ENCODE data around the genes SPATA31A1 and ZNG1F.

GRCh38 chr9:37936729-37937352 is 32.9 kb upstream of the SLC25A51 start:
- PRO-cap = no peak

DNA sequence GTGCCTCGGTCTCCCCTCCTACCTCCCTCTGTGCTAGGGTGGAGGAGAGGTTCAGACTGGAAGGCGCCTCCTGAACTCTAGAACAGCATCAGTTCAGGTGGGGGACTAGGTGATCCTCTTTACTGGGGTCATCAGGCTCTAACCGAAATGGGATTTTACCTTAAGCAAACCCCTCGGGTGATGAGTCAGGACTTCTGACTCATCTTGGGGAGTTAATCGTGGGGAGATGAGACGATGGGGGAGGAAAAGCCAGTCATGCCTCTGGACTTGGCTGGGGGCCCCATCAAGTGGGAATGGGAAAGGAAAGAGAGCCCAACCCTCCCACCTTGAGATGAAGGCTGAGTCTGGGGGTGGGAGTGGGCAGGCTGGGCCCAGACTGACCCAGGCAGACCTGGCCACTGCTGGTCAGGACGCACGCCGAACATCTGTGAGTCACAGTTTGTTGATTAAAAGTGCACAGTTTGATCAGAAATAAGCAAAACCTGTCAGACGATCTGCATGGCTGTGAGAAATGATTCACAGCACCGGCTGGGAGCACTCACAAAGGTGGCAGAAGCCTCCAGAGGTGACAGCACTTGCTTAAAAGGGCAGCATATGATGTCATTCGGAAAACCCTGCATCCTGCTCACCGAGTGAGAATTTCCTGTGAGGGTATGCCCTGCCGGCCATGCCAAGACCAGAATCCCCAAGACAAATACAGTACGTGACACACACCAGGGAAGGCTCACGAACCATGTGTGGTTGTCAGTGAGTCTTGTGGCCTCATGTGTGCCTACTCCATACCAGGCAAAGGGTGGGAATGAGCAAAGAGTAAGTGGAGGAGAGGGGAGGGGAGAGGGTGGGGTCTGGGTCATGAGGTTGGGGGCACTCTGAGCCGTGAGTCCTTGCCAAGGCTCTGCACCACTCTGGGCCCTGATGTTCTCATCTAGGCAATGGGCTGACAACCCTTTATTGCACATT is 50.0 kb upstream of the SLC25A51 start:
- PRO-cap = no peak

DNA sequence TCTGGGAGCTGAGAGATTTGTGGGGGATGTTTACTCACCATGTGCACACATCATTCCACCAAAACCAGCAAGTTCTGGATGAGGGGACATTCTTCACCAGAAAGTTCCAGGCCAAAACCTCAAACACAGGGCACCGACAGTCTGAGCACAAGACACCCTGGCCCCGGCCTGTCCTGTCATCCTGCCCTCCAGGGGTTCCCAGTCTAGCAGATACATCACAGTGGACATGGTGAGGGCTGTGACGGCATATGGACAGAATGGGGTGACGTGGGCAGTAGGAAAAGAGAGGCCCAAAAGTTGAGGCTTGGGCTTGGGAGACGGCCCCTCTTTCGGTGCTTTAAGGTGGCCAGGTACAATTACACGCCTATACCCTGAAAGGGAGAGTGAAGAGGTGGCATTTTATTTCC is 64.1 kb downstream of the SHB start:
- PRO-cap = no peak

GRCh38 chr9:38074229-38074769 is 5.3 kb upstream of the SHB start:
- PRO-cap = no peak

DNA sequence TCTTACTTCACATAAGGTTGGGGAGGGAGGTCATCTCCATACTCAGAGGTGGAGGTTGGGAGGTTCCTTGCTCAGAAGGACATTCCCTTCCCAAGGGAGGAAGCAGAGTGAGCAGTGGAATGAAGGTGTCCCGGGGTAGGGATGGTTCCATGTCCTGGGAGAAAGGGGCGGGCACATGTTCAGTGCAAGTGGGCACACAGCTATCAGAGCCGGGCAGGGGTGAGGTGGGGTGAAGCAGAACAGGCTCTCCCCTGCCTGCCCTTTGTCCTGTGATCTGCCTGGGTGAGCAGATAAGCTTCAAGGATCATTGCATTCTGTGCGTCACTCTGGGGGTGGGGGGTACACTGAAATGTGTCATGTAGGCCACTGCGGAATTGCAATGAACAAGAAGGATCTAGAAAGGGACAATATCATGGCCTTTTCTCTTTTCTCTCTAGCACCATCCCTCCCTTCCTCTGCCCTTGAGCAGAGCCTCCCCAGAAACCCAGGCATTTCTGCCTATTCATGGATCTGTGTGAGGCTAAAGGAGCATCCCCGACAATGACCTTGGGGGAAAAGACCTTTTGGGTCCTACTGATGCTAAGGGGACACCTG is 61.7 kb upstream of the SHB start:
- PRO-cap = no peak

GRCh38 chr9:38227686-38228090 is 158.7 kb upstream of the SHB start:
- PRO-cap = no peak

- PRO-cap = no peak
Observed at GRCh38 chr9:38318880-38319547, 73.5 kb upstream of the ALDH1B1 start.

- PRO-cap = no peak
Observed at GRCh38 chr9:38396653-38397712, 4.5 kb downstream of the ALDH1B1 start.

- PRO-cap = bidirectional peak, plus-strand start at chr9:38621044, minus-strand start at chr9:38620993
Observed at GRCh38 chr9:38620870-38621648, 663 bp upstream of the ANKRD18A start.

DNA sequence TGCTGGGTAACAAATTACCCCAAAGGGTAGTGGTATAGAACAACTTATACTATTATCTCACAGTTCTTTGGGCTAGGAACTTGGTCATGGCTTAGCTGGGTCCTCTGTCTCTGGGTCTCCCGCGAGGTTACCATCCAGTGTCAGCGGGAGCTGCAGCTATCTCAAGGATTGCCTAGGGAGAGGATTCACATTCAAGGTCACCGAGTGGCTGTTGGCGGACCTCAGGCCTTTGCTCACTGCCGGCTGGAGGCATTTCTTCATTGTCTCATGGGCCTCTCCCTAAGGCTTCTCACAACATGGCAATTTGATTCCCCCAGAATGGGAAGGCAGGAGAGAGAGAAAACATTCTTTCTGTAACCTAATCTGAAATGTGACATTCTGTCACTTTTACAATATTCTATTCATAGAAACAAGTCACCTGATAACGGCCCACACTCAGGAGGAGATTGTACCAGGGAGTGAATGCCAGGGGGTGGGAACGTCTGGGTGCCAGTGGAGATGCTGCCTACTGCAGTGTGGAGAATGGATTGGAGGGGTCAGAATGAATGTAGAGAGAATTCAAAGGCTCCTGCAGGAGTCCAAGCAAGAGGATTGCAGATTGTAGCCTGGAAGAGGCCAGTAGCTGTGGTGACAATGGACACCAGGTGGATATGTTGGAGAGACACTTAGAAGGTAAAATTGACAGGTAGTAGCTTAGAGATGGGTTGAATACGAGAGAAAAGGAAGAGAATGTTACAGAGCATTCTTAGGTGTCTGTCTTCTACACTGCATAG is 29.5 kb upstream of the ANKRD18A start:
- PRO-cap = no peak

DNA sequence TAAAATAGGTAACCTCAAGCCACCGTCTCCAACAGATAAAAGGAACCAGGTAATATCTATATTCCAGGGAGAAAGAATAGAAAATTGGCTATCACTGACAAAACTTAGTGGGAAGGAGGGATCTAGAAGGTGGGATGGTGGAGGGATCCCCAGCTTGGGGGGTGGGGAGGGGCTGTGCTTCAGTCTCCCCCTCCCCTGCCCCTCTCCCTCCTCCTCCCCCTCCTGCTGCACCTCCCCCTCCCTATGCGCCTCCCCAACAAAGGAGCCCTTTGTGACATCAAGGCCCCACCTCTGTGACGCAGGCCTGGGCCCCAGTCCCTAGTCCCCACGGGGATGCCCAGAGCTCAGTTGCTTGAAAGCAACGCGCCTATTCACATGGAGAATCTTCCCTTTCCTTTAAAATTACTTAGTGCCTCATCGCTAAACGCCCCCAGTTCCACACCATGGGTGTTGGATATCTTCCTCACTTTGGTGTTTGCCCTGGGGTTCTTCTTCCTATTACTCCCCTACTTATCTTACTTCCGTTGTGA is at the start of gene SPATA31A1:
Gene SPATA31A1 (plus strand): TSS at position 314 of the 530 bp plus-strand sequence.
- PRO-cap = no peak

GRCh38 chr9:39791204-39791678 is 435.8 kb downstream of the SPATA31A1 start:
- PRO-cap = no peak

DNA sequence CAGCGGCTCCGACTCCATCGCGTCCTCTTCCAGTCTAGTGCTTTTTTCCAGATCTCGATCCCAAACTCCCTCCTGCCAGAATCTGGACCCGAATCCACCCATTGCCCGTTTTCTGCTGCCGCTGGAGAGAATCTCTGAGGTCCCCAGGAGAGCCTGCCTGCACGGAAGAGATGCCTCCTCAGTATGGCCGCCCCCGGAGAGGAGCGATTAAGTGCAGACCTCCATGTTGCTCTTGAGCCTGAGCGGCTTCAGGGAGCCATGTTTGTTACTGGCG is 518.8 kb downstream of the SPATA31A1 start:
- PRO-cap = no peak

GRCh38 chr9:40596013-40596441 is 532.5 kb downstream of the FOXD4L6 start:
- PRO-cap = no peak

- PRO-cap = bidirectional peak, plus-strand start at chr9:40992265, minus-strand start at chr9:40992104
Observed at GRCh38 chr9:40992182-40993005, 136.1 kb downstream of the FOXD4L6 start.

GRCh38 chr9:40993163-40993613 is 135.3 kb downstream of the FOXD4L6 start:
- PRO-cap = no peak

GRCh38 chr9:41006580-41007615 is 121.6 kb downstream of the FOXD4L6 start:
- PRO-cap = no peak

GRCh38 chr9:41026104-41026605 is 102.3 kb downstream of the FOXD4L6 start:
- PRO-cap = no peak

- PRO-cap = no peak
Observed at GRCh38 chr9:41064595-41064924, 63.9 kb downstream of the FOXD4L6 start.

GRCh38 chr9:41189235-41189568 is at the start of gene ZNG1F:
Gene ZNG1F, minus strand, starts transcription at chr9:41189317.
- PRO-cap = no peak